Gastrocnemius medialis (tissue), 3 donors: ENCODE measurements around a stretch of chr10.

GRCh38 chr10:50883643-50883993, 1.8 kb downstream of the A1CF start:
- PRO-cap, result no peak
- RAMPAGE, long total RNA, 3 experiments, result no peak in any of the 3 experiments

DNA sequence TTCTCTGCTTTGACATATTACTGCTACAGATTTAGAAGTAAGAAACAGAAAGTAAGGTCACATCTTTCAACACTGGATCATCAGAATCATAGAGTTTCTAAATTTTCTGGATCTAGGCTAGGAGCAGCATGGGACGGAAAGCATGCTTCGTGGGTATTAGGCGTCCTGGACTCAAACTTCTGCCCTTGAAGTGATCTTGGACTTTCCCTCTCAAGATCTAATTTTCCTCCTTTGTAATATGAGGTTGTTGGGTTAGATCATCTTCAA, 85.4 kb upstream of the PRKG1 start:
- PRO-cap, result no peak
- RAMPAGE, long total RNA, 3 experiments, result no peak in any of the 3 experiments

DNA sequence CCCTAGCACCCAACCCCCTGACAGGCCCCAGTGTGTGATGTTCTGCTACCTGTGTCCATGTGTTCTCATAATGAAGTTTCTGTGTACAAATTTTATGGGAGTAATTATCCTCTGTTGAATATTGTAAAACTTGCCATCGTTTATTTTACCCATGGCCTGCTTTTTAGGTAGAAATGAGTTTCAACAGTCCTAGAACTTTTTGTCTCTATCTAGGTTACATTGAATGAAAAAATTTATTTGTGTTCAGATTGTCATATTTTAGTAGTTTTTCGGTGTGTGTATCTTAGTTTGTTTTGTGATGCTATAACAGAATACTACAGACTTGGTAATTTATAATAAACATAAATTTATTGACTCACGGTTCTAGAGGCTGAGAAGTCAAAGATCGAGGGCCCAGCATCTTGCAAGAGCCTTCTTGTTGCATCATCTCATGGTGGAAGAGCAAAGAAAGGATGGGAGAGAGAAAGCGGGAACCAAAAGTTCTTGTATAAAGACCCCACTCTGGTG, 120.2 kb downstream of the PRKG1 start:
- PRO-cap, result no peak
- RAMPAGE, long total RNA, 3 experiments, result no peak in any of the 3 experiments

GRCh38 chr10:51346664-51347377, 272.5 kb downstream of the PRKG1 start:
- PRO-cap, result no peak
- RAMPAGE, long total RNA, 3 experiments, result no peak in any of the 3 experiments

GRCh38 chr10:51909993-51910784, 210.8 kb upstream of the CSTF2T start:
- PRO-cap, result no peak
- RAMPAGE, long total RNA, 3 experiments, result no peak in any of the 3 experiments

- PRO-cap, result no peak
- RAMPAGE, long total RNA, 3 experiments, result no peak in any of the 3 experiments
Measured at GRCh38 chr10:52313707-52314188, 333 bp upstream of the DKK1 start.

DNA sequence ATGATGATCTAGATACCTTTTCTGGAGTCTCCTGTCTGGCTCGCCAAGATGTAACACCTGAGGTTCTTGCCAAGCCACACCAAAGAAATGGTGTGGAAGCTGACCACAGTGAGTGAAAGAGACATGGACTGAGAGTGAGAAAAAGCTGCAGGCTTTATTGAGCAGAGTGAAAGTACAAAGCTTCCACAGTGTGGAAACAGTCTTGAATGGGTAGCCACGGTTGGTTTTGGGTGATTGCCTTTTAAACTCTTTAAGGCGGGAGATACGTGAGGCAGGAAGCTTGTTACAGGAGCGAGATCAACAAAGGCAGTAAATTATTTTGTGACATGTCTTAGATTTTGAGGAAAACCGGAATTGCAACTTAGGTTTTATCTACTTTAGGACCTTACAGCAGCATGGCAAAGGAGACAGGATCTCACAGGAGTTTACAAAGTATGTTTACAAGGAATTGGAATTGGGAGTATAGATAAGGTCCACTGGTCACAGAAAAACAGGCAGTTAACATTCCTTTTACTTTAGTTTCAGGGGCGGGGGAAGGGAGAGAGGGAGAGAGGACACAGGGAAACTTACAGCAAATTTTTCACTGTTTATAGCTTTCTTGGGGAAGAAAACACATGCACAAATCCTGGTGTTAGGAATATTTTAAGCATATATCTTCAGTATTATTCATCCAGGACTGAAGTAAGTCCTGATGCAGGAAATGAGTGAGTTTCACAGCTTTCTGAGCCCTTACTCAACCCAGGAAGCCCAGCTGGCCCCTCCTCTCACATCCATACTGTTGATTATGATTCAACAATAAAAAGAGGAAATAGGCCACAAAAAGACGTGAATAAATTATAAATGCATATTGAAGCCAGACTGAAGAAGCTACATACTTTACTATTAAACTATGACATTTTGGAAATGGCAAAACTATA, 257.6 kb upstream of the MBL2 start:
- PRO-cap, result no peak
- RAMPAGE, long total RNA, 3 experiments, result no peak in any of the 3 experiments

DNA sequence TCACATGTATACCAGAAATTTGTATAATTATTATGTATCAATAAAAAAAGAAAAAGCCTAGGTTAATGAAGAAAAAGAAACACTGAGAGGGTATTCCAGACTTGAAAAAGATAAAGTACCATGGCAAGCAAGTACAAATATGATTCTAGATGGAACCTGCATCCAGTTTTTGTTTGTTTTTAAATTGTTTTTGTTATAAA, 457.3 kb upstream of the MBL2 start:
- PRO-cap, result no peak
- RAMPAGE, long total RNA, 3 experiments, result no peak in any of the 3 experiments

DNA sequence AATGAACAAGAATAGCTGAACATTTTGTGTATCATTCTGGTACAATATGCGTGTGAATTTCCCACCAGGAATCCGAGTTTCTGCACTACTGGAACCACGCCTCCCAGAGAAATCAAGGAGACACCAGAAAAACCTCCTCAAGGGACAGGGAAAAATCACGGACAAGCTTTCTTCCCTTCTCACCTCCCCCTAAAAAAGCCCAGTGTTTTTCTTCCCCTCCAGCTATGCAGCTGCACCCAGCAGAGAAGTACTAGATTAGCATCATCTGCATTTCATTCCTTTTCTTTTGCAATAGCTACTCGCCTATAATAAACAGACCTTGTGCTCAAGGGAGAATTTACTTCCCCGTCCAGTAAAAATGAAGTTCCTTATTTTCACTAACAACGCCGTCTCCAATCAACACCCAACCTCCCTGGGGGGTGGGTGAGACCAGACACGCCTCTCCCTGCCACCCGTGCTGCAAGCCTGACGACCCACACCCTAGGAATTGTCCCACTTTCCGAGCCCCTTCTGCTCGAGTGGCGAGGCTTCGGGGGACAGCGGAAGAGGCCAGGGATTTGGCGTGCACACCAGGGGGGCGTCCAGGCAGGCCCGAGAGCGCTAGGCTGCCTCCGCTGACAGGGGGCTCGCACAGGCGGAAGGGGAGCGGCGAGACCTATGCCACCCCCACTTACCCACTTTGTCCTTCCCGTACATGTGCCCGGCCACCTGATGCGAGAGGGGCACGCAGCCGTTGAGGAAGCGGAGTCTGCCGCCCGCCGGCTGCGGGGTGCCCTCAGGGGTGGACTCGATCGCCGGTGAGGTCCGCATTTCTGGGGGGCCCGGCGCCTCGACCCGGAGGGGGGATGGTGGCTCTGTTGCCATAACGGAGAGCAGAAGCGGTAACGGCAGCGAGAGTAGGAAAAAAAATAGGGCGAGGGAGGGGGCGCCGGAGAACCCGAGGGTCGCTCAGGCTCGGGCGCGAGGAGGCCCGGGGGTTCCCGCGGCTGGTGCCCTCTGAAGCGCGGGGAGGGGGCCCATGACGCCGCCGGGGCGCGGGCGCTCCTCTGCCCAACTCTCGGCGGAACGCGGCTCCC, 608 bp downstream of the IPMK start:
- PRO-cap, result bidirectional peak, plus-strand start at position 455 of the sequence, minus-strand start at position 257 of the sequence
- RAMPAGE, long total RNA, 3 experiments, result no peak in any of the 3 experiments

GRCh38 chr10:58331604-58331940, 3.2 kb upstream of the UBE2D1 start:
- PRO-cap, result no peak
- RAMPAGE, long total RNA, 3 experiments, result no peak in any of the 3 experiments

DNA sequence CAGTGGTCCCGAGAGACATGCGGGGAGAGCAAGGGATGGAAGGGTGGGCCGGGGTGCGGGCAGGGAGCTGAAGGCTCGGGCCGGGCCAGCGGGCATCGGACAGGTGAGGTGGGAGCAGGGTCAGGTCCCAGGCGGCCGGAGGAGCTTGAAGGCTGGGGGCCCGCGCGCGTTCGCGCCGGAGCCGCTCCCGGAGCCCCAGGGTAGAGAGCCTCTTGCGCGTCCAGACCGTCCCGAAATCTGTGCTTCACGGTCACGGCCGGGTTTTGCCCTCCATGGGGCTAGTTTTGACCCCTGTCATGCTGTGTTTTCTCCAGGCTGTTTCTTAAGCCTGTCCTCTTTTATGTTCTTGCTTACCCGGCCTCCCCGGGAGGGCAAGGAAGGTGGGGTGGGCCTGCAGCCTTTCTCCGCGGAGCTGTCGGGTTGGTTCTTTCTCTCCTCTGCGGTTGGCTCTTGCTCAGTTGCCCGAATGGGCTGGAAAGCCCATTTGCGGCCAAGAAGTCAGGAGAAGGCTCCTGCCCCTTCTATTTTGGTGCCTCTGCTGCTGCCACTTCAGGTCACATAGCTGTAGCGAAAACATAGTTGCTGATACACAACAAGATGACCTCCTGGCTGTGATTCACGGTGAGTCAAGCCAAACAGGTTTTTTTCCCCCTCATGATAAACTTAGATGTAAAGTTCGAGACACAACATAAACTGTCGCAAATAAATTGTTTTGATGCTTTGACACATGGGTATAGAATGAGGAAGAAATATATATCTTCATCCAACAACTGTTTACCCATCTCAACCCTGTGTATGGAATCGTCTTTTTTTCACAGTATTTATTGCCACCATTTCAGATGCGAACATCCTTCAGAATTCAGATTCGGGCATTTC, 720 bp downstream of the UBE2D1 start:
- PRO-cap, result unidirectional peak, minus-strand start at position 468 of the sequence
- RAMPAGE, long total RNA, 3 experiments, result start-site peak on the minus strand in 1 of 3 experiments, centred at position 466 of the sequence, 7 reads per replicate

DNA sequence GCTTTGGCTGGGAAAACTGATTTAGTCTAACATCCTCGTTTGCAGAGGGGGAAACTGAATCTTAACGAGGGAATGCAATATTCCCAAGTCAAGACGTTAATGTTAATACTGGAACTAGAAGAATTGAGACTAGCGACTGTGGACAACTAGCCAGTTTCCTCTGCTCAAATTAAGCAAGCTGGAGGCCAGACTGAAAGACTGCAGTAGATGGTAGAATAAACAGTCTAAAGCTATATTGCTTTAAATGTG, 702 bp upstream of the TFAM start:
- PRO-cap, result no peak
- RAMPAGE, long total RNA, 3 experiments, result no peak in any of the 3 experiments

DNA sequence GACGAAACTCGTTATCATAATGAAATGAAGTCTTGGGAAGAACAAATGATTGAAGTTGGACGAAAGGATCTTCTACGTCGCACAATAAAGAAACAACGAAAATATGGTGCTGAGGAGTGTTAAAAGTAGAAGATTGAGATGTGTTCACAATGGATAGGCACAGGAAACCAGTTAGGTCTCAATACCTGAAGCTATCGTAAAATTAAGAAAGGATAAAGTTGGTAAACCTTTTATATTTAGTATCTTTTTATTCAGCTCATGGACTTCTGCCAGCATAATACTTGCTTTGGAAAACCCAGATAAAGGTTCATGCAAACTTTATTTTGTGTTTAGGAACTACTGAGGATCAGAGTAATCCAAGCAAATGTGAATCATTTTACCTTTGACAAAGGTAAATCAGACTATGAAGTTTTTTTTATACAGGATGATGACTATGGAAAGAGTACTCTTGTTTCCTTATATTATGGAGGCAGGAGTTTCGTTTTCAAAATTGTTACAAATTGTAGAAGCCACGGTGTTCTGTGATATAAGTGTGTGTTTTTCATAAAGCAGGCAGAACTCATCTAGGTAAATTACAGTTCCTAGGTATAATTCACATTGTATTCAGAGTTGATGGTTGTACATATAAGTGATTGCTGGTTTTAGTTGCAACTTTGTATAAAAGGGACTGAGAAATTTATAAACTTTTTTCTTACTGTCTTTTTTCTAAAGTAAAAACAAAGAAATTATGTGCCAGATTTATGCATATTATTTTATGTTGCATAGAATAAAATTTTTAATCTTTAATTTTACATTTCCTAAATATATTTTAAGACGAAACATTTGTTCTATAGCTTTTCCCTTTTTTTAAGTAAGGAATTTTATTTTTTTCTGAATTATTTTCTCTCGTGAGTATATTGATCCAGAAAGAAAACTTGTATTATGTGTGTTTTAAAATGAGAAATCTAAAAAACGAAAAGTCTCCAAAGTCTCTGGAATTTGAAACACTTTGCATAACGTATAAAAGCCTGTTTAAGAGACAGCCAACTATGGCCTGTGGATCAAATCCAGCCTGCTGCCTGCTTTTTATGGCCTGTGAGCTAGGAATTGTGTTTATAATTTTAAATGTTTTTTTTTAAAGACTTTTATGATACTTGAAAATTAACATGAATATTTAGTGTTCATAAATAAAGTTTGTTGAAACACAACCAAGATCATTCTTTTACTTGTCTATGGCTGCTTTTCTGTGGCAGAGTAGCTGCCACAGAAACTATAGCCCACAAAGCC, 10.2 kb downstream of the TFAM start:
- PRO-cap, result no peak
- RAMPAGE, long total RNA, 3 experiments, result no peak in any of the 3 experiments

- PRO-cap, result no peak
- RAMPAGE, long total RNA, 3 experiments, result no peak in any of the 3 experiments
Measured at GRCh38 chr10:58740719-58741119, 228.0 kb downstream of the BICC1 start.

DNA sequence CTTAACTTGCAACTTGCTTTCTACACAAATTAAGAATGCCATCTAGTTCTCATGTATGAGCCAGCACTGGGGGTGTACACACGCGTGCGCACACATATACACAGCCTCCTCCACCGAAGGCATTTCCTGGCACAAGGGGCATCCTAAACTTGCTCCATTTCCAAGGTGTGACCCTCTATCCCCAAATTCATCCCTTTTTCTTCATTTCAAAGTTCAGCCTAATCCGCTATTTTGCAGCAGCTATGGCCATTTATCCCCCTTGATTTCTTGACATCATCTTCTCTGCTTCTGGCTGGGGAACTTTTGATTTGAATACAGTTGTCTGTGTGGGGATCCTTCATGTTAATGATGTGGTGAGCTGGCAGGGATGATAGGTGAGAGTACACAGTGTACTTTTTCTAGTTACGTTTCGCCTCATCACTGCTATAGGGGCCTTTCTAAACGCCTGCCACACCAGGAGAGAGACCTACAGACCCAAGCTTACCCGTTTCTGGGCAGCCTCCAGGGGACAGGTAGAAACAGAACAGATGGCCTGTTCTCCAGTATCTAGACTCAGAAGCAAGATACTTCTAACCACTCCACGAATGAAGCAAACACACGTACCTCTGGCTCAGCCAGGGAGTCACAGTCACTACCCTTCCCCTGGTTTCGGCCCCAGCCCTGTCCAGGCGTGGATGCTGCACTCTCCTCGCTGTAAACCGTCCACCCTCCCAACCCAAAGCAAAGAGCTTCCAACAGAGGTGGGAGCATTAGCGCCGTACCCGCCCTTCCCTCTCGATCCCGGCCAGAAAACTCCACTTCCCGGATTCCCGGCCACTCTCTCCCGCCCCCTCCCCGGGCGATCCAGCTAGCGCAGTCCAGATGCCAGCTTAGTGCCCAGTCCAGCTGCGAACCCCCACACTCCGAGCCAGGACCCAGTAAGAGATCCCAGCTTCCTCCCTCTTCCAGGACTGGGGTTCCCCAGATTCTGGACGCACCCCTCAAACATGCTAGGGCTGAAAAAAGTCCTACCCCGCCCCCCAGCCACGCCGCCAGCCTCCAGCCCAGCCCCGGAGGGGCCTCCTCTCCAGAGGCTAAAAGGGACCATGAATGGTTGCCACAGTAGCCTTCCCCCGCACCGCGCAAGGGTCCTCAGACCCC, 1.2 kb downstream of the CCDC6 start:
- PRO-cap, result unidirectional peak, plus-strand start at position 401 of the sequence; unidirectional peak, plus-strand start at position 872 of the sequence
- RAMPAGE, long total RNA, 3 experiments, result no peak in any of the 3 experiments

DNA sequence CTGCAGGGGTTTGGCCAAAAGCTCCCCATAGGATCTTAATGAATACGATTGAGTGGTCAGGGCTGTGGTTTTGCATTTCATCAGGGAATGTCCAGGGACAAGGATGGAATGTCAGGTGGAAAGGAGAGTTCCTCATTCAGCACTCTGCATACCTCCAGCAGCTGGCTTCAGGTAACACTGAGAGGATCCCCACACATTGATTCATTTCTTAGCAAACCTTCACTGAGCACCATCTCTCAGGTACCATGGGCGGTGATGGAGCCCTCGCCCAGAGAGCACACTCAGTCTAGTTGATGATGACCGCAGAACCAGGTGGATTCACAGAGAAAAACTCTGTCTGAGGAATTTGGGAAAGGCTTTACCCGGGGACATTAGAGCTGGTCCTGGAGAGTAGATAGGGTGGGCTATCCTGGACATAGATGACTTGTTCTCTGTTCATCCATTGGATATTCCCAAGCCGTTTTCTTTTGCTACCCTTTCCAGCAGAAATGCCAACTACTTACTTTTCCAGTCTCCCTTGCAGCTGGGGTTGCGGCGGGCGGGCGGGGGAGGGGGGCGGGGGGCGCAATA, 27.1 kb downstream of the ANK3 start:
- PRO-cap, result no peak
- RAMPAGE, long total RNA, 3 experiments, result no peak in any of the 3 experiments

- PRO-cap, result no peak
- RAMPAGE, long total RNA, 3 experiments, result no peak in any of the 3 experiments
Measured at GRCh38 chr10:60573247-60573633, 183.6 kb upstream of the ANK3 start.

GRCh38 chr10:60661620-60662174, 116.6 kb upstream of the CDK1 start:
- PRO-cap, result no peak
- RAMPAGE, long total RNA, 3 experiments, result no peak in any of the 3 experiments

DNA sequence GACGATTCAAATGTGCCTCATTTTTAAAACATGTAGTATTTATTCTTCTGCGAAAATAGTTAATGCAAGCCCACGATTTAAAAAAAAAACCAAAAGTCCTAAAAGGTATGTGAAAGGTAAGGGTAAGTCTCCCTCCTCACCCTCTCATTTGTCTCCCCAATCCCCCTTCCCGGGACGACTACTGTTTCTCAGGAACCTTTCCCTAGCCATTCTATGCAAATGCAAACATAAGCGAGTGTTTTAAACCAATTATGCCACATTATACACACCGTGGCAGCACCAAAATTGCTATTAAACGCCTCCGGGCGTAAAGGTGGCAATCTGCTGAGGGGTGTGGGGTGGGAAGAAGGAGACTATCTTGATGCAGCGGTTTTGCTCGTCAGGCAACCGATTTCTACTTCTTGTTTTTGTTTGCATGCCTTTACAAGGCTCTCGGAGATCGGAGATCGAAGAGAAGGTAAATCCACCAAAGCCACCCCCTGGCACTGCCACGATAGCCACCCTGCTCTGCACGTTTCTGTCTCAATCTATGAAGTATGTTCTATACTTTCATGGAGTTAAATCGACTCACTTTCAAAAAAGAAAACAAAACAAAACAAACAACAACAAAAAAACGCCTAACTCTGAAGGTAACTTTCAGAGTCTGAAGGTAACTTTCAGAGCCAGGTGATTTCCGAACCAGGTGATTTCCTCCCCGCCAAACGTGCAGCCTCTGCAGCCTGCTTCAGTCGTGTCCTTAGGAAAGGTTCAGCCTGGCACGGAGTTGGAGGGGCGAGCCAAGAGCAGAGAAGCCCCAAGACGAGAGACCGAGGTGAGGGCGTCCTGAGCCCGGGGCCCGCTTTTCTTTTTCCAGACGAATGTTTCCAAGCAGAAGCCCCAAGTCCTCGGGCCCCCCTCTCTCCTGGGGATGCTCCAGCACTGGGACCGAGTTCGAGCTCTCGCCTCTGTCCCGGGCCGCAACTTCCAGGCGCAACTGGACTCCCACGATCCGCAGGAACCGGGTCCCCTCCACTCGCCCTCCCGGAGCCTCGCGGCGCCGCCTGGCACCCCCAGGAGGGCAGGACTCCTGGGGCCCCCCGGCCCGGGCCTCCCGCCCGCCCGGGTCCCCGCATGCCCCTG, 45.8 kb upstream of the CDK1 start:
- PRO-cap, result no peak
- RAMPAGE, long total RNA, 3 experiments, result no peak in any of the 3 experiments

DNA sequence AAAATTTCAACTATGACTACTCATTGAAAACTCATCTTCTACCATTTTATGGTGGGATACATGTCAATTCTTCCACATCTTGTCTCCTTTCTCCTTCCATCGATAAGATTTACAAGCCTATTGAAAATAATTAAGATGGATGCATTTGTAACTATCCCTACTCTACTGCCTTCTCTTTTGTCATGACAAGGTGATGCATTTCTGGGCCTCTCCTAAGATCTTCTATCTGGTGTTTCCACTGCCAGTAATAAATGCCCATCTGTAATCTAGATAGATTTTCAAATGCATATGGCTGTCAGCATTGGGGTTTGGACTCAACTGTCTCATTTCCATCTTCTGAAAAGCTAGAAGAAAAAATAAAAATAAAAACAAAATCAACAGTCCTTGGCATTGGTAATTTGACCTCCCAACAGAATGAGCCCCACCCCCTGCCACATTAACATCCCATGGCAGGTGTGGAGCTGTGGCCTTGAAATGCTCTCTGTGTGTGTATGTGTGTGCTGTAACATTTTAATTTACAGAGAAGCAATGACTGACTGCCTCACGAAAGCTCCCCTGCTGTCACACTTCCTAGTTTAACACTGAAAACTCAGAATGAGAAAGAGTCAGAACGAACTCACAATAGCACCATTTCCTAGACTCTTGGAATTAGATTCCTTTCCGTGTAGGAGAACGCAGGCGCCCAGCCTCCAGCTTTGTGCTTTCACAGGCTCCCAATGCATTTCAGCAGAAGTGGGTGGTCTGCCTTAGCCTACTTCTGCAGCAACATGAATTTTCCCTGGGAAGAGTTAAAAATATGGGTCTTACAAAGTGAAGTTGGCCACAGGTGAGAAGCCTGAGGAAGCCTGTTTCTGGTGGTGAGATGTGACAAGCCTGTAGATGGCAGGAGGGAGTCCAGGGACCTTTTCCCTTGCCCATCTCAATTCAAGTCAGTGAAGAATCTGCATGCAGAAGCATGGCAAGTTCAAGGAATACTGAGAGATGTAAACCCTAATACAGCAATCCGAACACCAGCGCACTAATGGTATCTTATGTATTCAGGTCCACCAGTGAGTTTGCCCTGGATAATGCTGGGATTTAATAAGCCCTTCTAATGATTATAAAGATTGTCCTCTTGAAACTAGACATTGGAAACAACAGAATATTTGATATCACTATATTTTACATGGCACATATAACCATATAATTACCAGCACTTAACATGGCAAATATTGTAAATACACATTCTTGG, 73.9 kb downstream of the RHOBTB1 start:
- PRO-cap, result no peak
- RAMPAGE, long total RNA, 3 experiments, result no peak in any of the 3 experiments